Cytotoxic T cell (primary cell): ENCODE measurements around the genes SERPINB1 and BPHL.

- PRO-cap, 2 experiments: no peak in any of the 2 experiments
These were observed 106.7 kb upstream of the GMDS start for GRCh38 chr6:2352087-2352597.

- PRO-cap, 2 experiments: no peak in any of the 2 experiments
These were observed 8.1 kb downstream of the SERPINB1 start for GRCh38 chr6:2833193-2834245.

DNA sequence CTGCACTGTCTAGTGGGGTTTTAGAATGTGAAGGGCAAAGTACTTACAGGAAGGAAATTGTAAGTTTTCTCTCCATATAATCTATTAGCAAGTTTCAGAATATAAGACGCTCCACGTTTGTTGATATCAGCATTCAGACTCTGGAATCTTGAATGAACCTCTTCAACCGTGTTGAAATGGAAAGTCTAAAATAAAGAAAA is 3.3 kb downstream of the SERPINB1 start:
- PRO-cap, 2 experiments: no peak in any of the 2 experiments

DNA sequence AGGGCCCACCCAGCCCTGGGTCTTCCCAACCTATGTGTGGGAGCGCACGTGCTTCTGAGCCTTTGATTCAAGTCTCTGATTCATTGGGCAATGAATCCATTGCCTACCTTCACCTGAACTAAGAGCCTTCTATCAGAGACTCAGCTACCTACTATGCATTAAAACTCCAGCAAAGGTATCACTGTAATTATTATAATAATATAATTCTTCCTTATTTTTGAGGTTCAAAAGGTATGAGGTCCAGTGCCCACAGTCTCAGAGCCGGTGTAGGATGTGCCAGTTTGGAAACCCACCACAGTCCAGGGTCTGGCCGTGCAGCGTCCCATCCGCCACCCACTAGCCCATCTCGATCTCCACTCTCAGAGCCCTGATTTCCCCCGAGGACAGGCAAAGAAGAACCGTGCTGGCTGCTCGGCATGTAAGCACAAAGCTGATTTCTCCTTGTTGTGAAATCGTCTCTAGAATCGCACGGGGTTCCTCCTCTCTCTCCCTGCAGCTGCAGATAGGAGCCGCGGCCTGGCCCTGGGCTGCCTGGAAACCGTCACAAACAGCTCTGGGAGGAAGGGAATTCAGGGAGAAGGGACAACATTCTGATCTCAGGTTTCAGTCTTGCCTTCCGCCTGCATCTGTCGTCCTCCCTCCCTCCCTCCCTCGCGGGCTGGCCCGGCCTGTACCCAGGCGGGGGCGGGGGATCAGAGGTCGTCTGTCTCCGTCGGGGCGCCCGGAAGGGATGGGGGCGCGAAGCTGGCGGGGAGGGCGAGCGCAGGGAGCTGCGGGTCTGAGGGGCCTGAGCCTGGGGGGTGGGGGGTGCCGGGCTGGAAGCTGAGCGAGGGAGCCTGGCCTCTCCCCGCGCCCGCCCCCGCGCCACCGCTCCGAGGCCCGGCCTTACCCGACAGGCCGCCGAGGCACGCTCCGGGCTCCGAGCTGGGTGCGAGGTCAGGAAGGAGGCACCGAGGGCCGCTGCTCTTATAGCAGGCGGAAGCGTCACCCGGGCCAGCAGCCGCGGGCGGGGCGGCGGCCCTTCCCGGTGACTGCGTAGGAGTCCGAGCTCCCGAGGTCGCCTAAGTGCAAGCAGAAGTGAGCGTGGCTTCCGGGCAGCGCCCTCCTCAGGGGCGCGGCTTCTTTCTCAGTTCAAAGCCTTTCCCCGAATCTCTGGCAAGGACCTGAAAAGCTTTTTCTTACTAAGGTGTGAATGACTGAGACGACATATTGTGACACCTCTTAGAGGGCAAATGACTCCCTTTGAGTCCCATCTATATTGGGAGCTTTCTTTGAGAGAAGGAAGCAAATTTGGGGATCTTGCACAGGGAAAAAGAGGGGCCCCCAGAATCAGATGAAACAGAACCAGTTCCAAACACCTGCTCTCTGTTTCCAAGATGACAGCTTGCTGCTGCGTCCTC is at the start of gene SERPINB1:
Gene SERPINB1, minus strand, starts transcription at position 941 of the 1,400 bp plus-strand sequence.
- PRO-cap, 2 experiments: peak in 2 of 2 experiments; most common plus-strand start position 671 of the sequence (in 2); most common minus-strand start position 399 of the sequence (in 2)

- PRO-cap, 2 experiments: no peak in any of the 2 experiments
These were observed 12.5 kb upstream of the RIPK1 start for GRCh38 chr6:3055792-3056267.

DNA sequence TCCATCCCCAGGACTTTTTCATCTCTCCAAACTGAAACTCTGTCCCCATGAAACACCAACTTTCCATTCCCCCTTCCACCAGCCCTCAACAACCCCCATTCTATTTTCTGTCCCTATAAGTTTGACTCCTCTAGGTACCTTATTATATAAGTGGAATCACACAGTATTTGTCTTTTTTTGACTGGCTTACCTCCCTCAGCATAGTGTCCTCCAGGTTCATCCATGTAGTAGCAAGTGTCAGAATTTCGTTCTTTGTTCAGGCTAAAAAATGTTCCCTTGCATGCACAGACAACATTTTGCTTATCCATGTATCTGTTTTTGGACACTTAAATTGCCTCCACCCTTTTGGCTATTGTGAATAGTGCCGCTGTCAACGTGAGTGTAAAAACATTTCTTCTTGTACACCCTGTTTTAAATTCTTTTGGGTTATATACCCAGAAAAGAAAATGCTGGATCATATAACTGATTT is 878 bp upstream of the BPHL start:
- PRO-cap, 2 experiments: no peak in any of the 2 experiments

- PRO-cap, 2 experiments: peak in 2 of 2 experiments; most common plus-strand start chr6:3118714 (in 1); most common minus-strand start chr6:3118541 (in 1)
These were observed at the start of gene BPHL for GRCh38 chr6:3118489-3119609. Gene BPHL (plus strand): TSS chr6:3118711.

- PRO-cap, 2 experiments: no peak in any of the 2 experiments
These were observed 16.2 kb downstream of the TUBB2B start for GRCh38 chr6:3211193-3211735.

DNA sequence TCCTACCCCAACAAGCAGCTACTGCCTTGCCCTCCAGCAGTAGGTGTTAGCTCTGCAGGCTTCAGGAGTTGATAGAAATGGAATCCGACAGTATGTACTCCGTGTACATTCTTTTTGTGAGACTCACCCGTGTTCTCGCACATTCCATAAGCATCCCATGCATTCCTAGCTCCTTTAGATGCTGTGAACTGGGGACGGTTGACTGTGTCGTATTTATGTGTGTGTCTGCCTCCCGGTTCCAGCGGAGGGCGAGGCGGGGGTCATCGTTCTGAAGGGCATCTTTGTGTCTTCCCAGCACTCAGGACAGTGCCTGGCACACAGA is 11.6 kb upstream of the PSMG4 start:
- PRO-cap, 2 experiments: no peak in any of the 2 experiments

DNA sequence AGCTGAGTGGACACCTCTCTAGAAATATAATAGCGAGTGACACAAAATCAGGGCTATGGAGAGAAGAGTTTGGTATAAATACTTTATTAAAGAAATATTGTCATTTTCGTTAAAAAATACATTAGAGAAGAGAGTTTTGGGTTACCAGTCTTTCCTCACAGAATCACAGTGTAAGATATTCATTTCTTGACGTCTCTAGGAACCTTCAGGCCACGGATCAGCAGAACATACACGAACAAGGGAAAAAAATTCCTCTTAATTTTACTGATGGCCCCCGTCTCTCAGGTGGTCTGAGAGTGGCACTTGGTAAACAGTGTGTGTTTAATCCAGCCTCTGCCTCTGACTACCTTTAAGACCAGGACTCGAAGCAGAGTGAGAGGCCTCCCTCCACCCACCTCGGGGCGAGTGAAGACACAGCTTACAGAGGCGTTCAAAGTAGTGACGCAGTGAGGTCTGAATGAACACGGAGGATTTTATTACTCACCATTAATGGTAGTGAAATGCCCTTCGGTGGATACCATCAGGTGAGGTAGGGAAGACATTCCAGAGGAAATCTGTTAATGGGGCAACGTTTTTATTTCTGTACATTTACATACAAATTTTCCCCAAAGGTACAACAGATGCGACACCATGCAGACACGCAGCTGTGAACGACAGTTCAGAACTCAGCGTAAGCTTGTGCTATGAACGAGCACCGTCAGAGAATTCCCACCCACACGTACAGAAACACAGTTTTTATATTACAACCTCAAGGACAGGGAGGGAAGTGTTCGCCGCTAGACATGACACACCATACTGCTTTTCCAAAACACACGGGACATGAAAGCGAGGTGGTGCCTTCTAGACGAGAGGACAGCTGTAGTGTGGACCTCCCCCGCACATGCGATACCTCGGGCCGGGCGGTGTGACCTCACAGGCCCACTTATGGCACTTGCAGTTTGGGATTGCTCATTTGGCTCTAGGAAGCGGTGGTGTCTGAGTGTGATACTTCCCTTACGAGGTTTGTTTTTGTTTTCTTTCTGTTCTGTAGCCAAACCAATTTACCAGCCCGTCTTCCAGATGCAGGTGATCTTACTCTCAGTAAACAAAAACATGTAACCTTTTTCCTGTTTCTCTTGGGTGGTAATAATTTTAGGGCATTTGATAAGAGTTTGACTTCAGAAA is 10.5 kb downstream of the PSMG4 start:
- PRO-cap, 2 experiments: no peak in any of the 2 experiments

GRCh38 chr6:3367832-3368084 is 89.1 kb downstream of the SLC22A23 start:
- PRO-cap, 2 experiments: no peak in any of the 2 experiments

- PRO-cap, 2 experiments: no peak in any of the 2 experiments
These were observed 88.1 kb downstream of the SLC22A23 start for GRCh38 chr6:3368600-3369232.

- PRO-cap, 2 experiments: no peak in any of the 2 experiments
These were observed 50.3 kb downstream of the SLC22A23 start for GRCh38 chr6:3406255-3407263.

DNA sequence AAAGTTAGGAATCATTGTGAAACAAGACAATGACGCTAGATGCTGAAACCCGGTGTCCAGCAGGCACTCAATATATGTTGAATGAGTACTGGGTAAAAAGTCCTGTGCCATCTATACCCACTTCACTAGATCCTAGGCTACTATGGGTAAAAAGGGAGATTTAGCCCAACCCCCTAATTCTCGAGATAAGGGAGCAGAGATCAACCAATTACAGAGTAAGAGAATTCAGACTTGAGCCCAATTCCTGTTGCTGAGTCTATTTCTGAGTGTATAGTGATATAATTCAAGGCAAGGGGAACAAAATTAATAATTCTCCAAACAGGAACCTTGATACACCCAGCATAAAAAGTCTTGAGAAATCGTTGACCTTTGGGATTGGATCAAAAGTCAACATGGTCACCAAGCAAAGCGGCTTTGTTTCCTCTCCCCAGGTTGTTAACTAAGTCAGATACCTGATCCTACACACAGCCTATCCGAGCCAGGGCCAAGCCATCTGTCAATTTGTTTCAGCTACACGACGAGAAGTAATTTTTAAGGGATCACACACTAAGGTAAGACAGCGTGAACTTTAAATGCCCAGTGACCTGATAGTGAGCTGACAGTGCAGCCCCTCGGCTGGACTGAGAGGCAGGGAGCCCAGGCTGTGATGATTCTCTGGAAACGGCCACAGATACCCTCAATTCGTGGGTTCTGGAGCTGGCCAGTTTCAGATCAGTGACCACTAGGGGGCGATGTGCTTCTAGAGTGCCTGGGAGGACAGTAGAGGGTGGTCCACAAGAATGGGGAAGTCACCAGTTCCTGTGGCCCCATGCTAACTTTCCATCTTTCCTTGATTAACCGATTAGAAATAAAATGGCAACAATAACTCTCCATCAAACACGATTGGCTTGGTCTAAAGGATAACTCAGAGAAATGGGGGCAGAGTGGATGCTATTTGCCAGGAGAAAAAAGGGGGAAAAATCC is 46.2 kb downstream of the SLC22A23 start:
- PRO-cap, 2 experiments: no peak in any of the 2 experiments

GRCh38 chr6:3455457-3456482 is 1.1 kb downstream of the SLC22A23 start:
- PRO-cap, 2 experiments: no peak in any of the 2 experiments

DNA sequence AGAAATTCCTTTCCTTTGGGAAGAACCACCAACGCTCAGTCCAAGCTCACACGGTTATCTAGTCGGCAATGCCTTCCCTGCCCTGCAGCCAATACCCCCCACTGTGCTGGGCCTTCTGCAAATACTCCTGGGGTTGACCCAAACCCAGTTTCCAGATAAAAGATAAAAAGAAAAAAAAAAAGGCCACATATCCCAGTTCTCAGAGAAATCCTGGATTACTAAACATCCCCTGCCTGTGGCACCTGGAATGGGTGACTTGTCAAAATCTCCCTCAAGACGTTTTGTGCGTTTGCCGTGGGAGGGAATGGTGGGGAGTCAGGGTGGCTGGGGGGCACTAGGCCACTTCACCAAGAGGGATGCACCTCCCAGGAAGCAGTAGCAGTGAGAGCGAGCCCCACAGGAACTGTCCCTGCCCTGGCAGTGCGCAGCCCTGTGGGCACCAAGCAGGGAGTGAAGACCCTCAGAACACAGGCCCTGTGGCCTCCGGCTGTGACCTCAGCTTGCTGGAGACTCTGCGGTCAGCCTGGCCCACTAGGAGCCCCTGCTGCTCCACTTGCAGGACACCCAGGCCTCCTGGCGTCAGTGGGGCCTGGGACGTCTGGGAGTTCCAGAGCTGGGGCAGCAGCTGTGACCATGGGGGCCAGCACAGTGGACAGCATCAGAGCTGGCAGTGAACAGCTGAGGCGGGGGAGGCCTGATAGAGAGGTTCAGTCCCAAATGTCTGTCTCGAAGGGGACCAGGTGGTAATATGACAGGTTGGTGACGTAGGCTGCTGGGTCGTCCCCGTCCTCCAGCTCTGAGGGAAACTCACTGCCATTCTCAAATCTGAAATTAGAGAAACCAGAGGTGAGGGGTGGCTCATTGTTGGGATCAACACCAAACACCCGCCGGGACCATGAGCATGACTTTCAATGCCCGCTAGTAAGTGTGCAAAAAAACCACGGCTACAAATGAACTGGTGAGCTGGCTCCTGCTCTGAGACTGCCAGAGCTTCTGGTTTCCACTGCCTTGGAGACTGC is 28.3 kb downstream of the PXDC1 start:
- PRO-cap, 2 experiments: no peak in any of the 2 experiments

GRCh38 chr6:3736651-3737286 is 14.7 kb downstream of the PXDC1 start:
- PRO-cap, 2 experiments: no peak in any of the 2 experiments

GRCh38 chr6:3789769-3790157 is 38.2 kb upstream of the PXDC1 start:
- PRO-cap, 2 experiments: no peak in any of the 2 experiments

- PRO-cap, 2 experiments: no peak in any of the 2 experiments
These were observed 8.7 kb downstream of the FAM50B start for GRCh38 chr6:3857774-3858337.

GRCh38 chr6:3996977-3997697 is 24.0 kb upstream of the PRPF4B start:
- PRO-cap, 2 experiments: no peak in any of the 2 experiments